Measurements from ENCODE around the genes NUDT4 and PLXNC1.

GRCh38 chr12:92842207-92842848 lies 86.8 kb downstream of the EEA1 start:
- RAMPAGE, long total RNA, result no peak
- RRBS, 2 experiments, result no CpG with 5 or more reads among the region's 2 CpGs
CAGE:
- cytosol, long polyA minus RNA, result start-site peak on the minus strand at chr12:92842477-92842485, 28 reads; start-site peak on the minus strand at chr12:92842541-92842548, 27 reads
- cytosol, long polyA plus RNA, result no peak
- long polyA plus RNA, result no peak
- nucleolus, long total RNA, result no peak
- nucleus, long polyA plus RNA, result no peak
- nucleus, long total RNA, result no peak

DNA sequence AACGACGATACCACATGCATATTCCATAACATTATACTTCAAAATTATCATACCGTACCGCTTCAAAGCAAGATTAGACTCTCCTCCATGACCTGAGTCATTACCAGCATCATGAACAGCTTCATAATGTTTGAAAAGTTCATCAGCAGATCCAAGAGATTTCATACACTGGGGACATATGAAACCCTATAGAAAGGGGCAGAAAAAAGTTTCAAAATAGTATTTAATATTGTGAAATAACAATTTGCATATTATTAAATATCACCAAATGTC lies 64.4 kb downstream of the EEA1 start:
- RAMPAGE, long total RNA, result no peak
- RRBS, 2 experiments, result no CpG with 5 or more reads among the region's 4 CpGs
CAGE:
- cytosol, long polyA minus RNA, result no peak
- cytosol, long polyA plus RNA, result no peak
- long polyA plus RNA, result no peak
- nucleolus, long total RNA, result no peak
- nucleus, long polyA plus RNA, result no peak
- nucleus, long total RNA, result no peak

DNA sequence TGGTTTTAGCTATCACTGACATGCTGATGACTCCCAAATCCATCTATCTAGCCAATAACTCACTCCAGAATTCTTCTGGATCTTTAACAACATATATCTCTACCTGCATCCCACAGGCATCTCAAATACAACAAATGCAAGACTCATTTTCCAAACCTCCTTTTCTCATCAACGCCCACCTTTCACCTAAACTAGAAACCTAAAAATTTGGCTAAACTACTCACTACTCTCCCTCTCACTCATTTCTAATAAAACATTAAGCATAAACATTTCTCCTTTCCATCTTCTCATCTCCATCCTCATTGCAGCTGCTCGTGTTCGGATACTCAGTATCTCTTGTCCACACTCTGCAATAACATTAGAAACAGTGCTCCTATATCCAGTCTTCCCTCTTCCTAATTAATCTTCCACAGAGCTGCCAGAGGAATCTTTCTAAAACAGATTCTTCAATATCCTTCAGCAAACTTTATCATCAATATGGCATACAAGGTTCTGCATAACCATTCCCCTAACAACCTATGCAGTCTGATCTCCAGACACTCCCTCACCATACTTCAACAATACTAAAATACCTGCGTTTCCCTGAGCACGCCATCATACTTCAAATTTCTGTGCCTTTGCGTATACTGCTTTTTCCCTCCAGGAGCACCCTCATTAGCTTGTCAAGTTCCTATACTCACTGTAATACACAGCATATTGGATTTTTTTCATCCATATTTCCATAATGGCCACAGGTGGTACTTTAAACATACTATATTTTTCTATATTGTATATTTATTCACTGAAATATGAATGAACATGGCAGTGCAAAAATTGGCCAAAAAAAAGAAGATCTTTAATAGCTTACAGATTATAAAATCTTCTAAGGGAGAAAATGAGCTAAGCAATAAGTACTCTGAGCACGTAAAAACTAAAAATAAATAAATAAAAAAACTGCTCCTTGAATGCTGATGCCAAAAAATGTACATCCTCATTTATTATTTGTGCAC lies 62.2 kb downstream of the EEA1 start:
- RAMPAGE, long total RNA, result no peak
- RRBS, 2 experiments, result no CpG with 5 or more reads among the region's 7 CpGs
CAGE:
- cytosol, long polyA minus RNA, result no peak
- cytosol, long polyA plus RNA, result no peak
- long polyA plus RNA, result no peak
- nucleolus, long total RNA, result no peak
- nucleus, long polyA plus RNA, result no peak
- nucleus, long total RNA, result no peak

GRCh38 chr12:92987799-92988323 lies 58.8 kb upstream of the EEA1 start:
- RAMPAGE, long total RNA, result no peak
- RRBS, 2 experiments, result no CpG with 5 or more reads among the region's 5 CpGs
CAGE:
- cytosol, long polyA minus RNA, result no peak
- cytosol, long polyA plus RNA, result no peak
- long polyA plus RNA, result no peak
- nucleolus, long total RNA, result no peak
- nucleus, long polyA plus RNA, result no peak
- nucleus, long total RNA, result no peak

DNA sequence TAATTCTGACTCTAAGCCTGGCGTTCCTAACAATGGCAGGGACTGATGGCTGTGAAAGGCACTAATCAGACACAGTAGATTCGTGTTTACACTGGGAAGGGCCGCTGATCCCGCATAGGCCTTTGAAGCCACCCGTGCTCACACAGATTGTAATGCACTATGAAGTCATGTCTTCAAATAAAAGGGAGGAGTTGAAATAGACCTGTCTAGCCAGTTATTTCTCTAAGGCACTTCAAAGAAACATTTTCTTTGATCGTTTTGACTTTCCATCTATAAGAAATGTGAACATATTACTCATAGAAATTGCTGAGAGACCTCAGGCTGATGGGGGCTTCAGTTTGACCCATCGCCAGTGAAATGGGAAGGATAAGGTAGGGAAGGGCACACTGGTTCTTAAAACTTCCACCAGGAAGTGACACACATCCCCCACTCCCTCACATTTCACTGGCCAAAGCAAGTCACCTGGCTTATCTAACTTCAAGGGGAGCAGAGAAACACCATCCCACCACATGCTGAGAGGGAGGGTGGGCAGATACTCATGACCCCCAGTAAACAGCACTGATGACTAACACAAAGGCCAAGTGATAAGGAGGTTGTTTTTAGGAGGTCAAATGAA lies 91.4 kb upstream of the EEA1 start:
- RAMPAGE, long total RNA, result no peak
- RRBS, 2 experiments, result no CpG with 5 or more reads among the region's 7 CpGs
CAGE:
- cytosol, long polyA minus RNA, result no peak
- cytosol, long polyA plus RNA, result no peak
- long polyA plus RNA, result no peak
- nucleolus, long total RNA, result no peak
- nucleus, long polyA plus RNA, result no peak
- nucleus, long total RNA, result no peak

DNA sequence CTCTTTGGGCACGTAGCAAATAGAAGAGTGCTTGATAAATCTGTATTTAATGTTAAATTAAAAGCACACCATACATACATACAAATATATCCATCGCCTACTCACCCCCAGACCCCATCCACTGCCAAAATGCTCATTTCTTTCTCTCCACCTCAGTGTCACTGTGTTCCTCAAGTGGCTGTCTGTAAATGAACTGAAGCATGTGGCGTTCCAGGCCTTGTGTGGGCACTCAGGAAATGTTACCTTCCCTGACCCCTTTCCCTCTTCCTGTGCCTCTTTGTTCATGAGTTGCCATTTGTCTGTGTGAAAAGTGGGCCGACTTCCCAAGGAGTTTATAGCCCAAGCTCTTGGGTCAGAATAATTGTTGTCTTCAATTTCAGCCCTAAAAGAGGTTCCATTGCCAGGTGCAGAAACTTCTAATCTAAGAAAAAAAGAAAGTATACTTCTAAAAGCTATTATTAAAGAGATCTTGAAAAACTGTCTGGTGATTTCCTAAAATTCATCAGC lies 201.3 kb upstream of the EEA1 start:
- RAMPAGE, long total RNA, result no peak
- RRBS, 2 experiments, result no CpG with 5 or more reads among the region's 4 CpGs
CAGE:
- cytosol, long polyA minus RNA, result no peak
- cytosol, long polyA plus RNA, result no peak
- long polyA plus RNA, result no peak
- nucleolus, long total RNA, result no peak
- nucleus, long polyA plus RNA, result no peak
- nucleus, long total RNA, result no peak

- RAMPAGE, long total RNA, result no peak
- RRBS, 2 experiments, result no CpG with 5 or more reads among the region's 7 CpGs
CAGE:
- cytosol, long polyA minus RNA, result no peak
- cytosol, long polyA plus RNA, result no peak
- long polyA plus RNA, result no peak
- nucleolus, long total RNA, result no peak
- nucleus, long polyA plus RNA, result no peak
- nucleus, long total RNA, result no peak
Observed at GRCh38 chr12:93201907-93202437, 175.8 kb upstream of the NUDT4 start.

GRCh38 chr12:93377390-93378149 lies at the start of gene NUDT4:
NUDT4 (plus strand) TSS chr12:93377925.
- RAMPAGE, long total RNA, result no peak
- RRBS, 2 experiments, result no CpG with 5 or more reads among the region's 70 CpGs
CAGE:
- cytosol, long polyA minus RNA, result start-site peak on the plus strand at chr12:93377899-93377931, 161 reads
- cytosol, long polyA plus RNA, result start-site peak on the plus strand at chr12:93377869-93377912, 208 and 241 reads in 2 replicates
- long polyA plus RNA, result start-site peak on the plus strand at chr12:93377853-93377889, 107 and 124 reads in 2 replicates
- nucleolus, long total RNA, result no peak
- nucleus, long polyA plus RNA, result no peak
- nucleus, long total RNA, result no peak

- RAMPAGE, long total RNA, result no peak
- RRBS, 2 experiments, result no CpG with 5 or more reads among the region's 8 CpGs
CAGE:
- cytosol, long polyA minus RNA, result no peak
- cytosol, long polyA plus RNA, result no peak
- long polyA plus RNA, result no peak
- nucleolus, long total RNA, result no peak
- nucleus, long polyA plus RNA, result no peak
- nucleus, long total RNA, result no peak
Observed at GRCh38 chr12:93407022-93408383, 29.8 kb downstream of the NUDT4 start.

DNA sequence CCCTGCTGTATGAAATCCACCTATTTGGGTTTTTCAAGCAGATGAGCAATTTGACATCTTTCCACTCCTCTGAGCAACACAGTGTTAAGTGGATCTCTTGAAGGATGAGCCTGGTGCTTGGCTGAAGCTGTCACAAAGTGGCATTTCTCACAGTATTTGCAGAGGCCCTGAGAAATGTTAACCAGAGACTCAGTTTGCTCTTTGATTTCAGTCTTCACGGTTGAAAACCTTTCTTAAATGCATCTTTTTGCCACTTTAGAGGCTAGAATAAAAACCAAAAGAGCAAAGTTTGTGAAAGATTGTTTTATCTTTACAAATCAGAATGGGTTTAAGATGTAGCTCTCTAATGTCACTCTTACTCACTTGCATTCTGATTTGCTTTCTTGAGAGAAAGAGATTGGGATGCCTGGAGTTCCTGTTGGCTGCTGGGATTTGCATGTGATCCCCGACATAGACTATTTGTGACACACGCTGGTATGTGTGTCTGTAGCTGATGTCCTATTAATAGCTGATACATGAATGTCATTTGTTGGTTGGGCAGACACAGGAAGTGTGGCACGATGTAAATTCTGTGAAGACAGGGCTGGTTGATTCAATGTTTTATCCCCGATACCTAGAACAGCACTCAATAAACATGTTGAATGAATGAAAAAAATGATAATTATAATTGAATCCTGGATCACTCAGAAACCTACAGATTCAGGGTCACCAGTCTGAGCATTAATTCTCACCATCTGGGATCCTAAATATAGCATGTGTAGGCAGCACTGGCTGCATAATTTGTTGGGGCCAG lies 35.8 kb upstream of the SOCS2 start:
- RAMPAGE, long total RNA, result no peak
- RRBS, 2 experiments, result no CpG with 5 or more reads among the region's 5 CpGs
CAGE:
- cytosol, long polyA minus RNA, result no peak
- cytosol, long polyA plus RNA, result no peak
- long polyA plus RNA, result no peak
- nucleolus, long total RNA, result no peak
- nucleus, long polyA plus RNA, result no peak
- nucleus, long total RNA, result no peak

GRCh38 chr12:93622366-93622866 lies 49.9 kb downstream of the SOCS2 start:
- RAMPAGE, long total RNA, result no peak
- RRBS, 2 experiments, result no CpG with 5 or more reads among the region's 3 CpGs
CAGE:
- cytosol, long polyA minus RNA, result no peak
- cytosol, long polyA plus RNA, result no peak
- long polyA plus RNA, result no peak
- nucleolus, long total RNA, result no peak
- nucleus, long polyA plus RNA, result no peak
- nucleus, long total RNA, result no peak

GRCh38 chr12:93699211-93699824 lies 22.1 kb downstream of the CRADD start:
- RAMPAGE, long total RNA, result no peak
- RRBS, 2 experiments, result no CpG with 5 or more reads among the region's 4 CpGs
CAGE:
- cytosol, long polyA minus RNA, result no peak
- cytosol, long polyA plus RNA, result no peak
- long polyA plus RNA, result no peak
- nucleolus, long total RNA, result no peak
- nucleus, long polyA plus RNA, result no peak
- nucleus, long total RNA, result no peak

DNA sequence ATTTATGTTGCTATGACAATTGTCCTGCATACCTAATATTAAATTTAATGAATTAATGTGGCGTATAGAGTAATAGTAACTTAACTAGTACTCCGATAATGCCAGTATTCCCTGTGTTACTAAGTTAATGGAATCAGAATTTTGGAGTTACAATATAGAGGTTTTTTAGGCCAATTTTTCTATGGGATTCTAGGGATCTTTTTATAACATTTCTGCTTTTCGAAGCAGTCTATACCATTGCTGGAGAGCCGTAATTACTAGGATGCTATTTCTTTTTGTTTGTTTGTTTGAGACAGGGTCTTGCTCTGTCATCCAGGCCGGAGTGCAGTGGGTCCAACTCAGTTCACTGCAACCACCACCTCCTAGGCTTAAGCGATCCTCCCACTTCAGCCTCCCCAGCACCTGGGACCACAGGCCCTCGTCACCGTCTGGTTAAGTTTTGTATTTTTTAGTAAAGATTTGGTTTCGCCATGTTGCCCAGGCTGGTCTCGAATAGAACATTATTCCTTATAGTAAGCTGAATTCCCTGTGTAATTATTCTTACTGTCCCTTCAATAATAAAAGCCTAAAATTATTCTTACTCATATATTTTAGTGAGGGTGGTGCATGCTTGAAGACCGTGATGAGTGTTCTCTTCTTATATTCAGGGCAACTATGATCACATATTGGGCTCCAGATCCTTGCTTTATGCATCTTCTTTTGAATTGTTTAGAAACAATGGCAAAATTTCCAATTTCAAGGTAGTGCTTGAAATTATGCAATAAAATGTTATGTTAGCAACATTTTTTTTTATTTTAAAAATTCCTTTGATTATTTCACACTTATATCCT lies 66.1 kb downstream of the CRADD start:
- RAMPAGE, long total RNA, result no peak
- RRBS, 2 experiments, result no CpG with 5 or more reads among the region's 11 CpGs
CAGE:
- cytosol, long polyA minus RNA, result no peak
- cytosol, long polyA plus RNA, result no peak
- long polyA plus RNA, result no peak
- nucleolus, long total RNA, result no peak
- nucleus, long polyA plus RNA, result no peak
- nucleus, long total RNA, result no peak

DNA sequence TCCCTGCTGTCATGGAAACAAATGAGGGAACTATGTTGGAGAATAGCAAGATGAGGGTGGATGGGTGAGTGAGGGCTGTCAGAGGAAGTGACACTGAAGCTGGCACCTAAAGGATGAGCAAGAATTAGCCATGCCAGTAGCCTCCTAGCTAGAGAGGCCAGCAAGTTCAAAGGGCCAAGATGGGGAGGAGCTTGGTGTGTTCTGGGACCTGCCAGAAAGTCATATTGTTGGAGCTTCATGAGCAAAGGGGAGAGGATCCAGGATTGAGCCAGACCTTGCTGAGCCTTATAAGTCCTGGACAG lies 71.9 kb downstream of the CRADD start:
- RAMPAGE, long total RNA, result no peak
CAGE:
- cytosol, long polyA minus RNA, result no peak
- cytosol, long polyA plus RNA, result no peak
- long polyA plus RNA, result no peak
- nucleolus, long total RNA, result no peak
- nucleus, long polyA plus RNA, result no peak
- nucleus, long total RNA, result no peak

DNA sequence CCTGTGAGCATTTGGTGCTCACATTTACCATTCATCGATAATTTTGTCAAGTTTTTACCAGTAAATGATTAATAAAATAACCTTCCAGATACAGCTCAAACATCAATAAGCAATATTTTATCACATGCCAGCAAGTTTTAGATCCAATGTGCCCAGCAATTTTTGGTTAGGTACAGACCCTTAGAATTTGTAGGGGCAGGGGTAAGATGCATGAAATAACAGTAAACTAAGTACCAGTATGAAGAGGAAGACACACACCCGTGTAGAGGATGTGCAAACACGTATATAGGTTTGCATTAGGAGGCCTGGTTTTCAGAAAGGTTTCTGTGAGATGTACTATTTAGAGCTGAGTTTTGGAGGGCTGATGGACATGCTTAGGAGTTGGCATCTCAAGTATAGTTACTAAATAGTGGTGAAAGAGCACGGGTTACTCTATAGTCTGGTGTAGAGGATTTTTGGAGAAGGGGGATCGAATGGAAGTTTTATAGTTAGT lies 98.0 kb downstream of the CRADD start:
- RAMPAGE, long total RNA, result no peak
- RRBS, 2 experiments, result no CpG with 5 or more reads among the region's 5 CpGs
CAGE:
- cytosol, long polyA minus RNA, result no peak
- cytosol, long polyA plus RNA, result no peak
- long polyA plus RNA, result no peak
- nucleolus, long total RNA, result no peak
- nucleus, long polyA plus RNA, result no peak
- nucleus, long total RNA, result no peak

DNA sequence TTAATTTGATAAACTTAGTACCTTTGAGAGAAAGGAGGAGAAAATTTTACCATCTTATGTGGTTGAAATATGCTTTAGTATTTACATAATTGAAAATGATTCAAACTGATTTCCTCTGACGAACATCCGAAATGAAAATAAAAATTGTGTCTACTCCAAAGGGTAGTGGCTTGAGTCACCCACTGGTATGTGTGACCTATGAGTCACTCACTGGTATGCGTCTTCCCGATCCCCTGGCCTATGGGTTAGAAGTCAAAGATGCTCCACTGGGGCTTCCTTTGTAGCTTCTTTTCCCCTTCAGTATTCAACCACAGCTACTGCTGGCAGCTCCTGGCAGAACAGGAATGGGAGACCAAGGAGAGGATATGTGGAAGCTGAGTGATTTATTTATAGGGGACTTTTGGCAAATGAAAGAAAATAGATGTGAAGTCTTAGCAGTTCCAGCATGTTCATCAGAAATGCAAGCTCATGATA lies 108.1 kb downstream of the CRADD start:
- RAMPAGE, long total RNA, result no peak
- RRBS, 2 experiments, result no CpG with 5 or more reads among the region's 4 CpGs
CAGE:
- cytosol, long polyA minus RNA, result no peak
- cytosol, long polyA plus RNA, result no peak
- long polyA plus RNA, result no peak
- nucleolus, long total RNA, result no peak
- nucleus, long polyA plus RNA, result no peak
- nucleus, long total RNA, result no peak

DNA sequence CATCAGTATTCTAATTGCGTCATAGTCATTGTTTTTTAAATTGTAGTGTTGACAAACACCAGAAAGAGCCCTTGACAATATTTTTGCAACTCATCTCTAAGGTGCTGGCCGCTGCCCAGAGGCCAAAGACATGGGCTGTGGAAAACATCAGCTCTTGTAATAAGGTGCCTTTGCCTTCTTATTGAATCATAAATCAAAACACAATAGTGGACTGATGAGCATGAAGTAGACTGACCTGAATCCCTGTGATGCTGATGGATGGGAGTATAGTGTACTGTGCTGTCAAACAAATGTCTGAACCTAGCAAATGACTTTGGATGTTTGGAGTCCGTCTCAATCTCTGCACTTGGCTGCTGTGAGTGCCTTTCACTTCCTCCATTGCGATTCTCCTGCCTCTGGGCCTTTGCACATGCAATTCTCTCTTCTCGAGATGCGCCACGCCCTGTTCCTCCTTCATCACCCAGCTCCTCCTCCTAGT lies 171.1 kb downstream of the CRADD start:
- RAMPAGE, long total RNA, result no peak
- RRBS, 2 experiments, result no CpG with 5 or more reads among the region's 7 CpGs
CAGE:
- cytosol, long polyA minus RNA, result no peak
- cytosol, long polyA plus RNA, result no peak
- long polyA plus RNA, result no peak
- nucleolus, long total RNA, result no peak
- nucleus, long polyA plus RNA, result no peak
- nucleus, long total RNA, result no peak

GRCh38 chr12:94073282-94073707 lies 75.1 kb upstream of the PLXNC1 start:
- RAMPAGE, long total RNA, result no peak
- RRBS, 2 experiments, result no CpG with 5 or more reads among the region's 5 CpGs
CAGE:
- cytosol, long polyA minus RNA, result no peak
- cytosol, long polyA plus RNA, result no peak
- long polyA plus RNA, result no peak
- nucleolus, long total RNA, result no peak
- nucleus, long polyA plus RNA, result no peak
- nucleus, long total RNA, result no peak

- RAMPAGE, long total RNA, result no peak
- RRBS, 2 experiments, result under 1 to 1% methylated on average over 16 to 17 of the region's 87 CpGs
CAGE:
- cytosol, long polyA minus RNA, result start-site peak on the plus strand at chr12:94148697-94148737, 37 reads
- cytosol, long polyA plus RNA, result no peak
- long polyA plus RNA, result start-site peak on the plus strand at chr12:94148511-94148618, 90 and 58 reads in 2 replicates
- nucleolus, long total RNA, result start-site peak on the minus strand at chr12:94148396-94148460, 8 reads
- nucleus, long polyA plus RNA, result no peak
- nucleus, long total RNA, result no peak
Observed at GRCh38 chr12:94148289-94148996, at the start of gene PLXNC1. PLXNC1 (plus strand) TSS chr12:94148577.

DNA sequence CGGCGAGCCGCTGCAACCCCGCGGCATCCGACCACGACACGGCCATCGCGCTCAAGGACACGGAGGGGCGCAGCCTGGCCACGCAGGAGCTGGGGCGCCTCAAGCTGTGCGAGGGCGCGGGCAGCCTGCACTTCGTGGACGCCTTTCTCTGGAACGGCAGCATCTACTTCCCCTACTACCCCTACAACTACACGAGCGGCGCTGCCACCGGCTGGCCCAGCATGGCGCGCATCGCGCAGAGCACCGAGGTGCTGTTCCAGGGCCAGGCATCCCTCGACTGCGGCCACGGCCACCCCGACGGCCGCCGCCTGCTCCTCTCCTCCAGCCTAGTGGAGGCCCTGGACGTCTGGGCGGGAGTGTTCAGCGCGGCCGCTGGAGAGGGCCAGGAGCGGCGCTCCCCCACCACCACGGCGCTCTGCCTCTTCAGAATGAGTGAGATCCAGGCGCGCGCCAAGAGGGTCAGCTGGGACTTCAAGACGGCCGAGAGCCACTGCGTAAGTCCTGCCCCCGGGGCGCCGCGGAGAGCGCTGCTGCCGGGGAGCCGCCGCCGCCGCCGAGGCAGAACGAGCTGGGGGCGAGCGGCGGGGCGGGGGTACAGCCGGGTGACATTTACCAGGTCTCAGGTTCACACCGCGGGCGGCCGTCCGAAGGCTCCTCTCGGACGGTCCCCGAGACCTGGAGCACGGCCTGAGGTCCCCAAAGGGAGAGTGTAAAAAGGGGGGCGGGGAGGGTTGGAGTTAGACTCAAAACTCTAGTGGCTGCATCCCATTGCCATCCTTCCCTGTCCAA lies 1.4 kb downstream of the PLXNC1 start:
- RAMPAGE, long total RNA, result no peak
- RRBS, 2 experiments, result under 1 to 1% methylated on average over 12 of the region's 78 CpGs
CAGE:
- cytosol, long polyA minus RNA, result no peak
- cytosol, long polyA plus RNA, result no peak
- long polyA plus RNA, result no peak
- nucleolus, long total RNA, result no peak
- nucleus, long polyA plus RNA, result no peak
- nucleus, long total RNA, result no peak